ENCODE data around the genes GPR63, FBXL4 and LIN28B.

DNA sequence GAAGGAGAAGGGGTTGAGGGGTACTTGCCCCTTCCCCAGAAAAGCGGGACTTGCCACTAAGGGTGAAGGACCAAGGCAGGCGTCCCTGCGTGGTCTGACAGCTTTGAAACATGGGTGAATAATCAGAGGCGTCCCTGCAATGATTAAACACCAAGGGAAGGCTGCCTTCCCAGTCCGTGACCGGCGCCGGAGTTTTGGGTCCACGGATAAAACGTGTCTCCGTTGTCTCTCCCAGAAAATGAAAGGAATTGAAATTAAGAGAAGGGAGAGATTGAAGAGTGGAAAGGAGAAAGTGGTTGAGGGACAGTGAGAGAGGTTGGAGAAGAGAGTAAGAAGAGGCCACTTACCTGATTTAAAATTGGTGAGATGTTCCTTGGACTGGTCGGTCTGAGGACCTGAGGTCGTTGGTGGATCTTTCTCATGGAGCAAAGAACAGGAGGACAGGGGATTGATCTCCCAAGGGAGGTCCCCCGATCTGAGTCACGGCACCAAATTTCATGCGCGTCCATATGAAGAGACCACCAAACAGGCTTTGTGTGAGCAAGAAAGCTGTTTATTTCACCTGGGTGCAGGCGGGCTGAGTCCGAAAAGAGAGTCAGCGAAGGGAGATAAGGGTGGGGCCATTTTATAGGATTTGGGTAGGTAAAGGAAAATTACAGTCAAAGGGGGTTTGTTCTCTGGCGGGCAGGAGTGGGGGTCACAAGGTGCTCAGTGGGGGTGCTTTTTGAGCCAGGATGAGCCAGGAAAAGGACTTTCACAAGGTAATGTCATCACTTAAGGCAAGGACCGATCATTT is 415.6 kb upstream of the EPHA7 start:
- PRO-cap: no peak
- RAMPAGE, long total RNA, 4 experiments: no peak in any of the 4 experiments

DNA sequence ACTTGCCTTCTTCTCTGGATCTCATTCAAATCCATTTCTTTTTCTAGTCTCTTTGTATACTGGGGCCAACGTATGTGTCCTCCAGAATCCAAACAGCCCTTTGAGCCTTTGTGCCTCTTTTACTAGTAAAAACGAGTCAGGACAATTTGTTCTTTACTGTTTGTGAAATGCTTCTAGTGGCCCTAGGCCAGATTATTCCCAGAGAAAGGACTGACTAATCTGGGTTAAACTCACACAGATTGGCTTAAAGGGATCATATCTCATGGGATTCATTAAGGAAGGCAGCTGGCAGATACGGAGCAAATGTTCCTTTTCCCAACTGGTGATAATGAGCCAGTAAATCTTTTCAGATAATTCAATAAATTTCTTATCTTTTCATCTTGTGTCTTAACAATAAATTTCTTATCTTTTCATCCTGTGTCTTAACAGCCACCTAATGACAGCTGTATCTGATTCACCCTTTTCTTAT is 32.0 kb upstream of the MANEA start:
- PRO-cap: no peak
- RAMPAGE, long total RNA, 4 experiments: no peak in any of the 4 experiments

- PRO-cap: no peak
- RAMPAGE, long total RNA, 4 experiments: no peak in any of the 4 experiments
These were observed 181.0 kb downstream of the MANEA start for GRCh38 chr6:95758219-95758805.

GRCh38 chr6:96016054-96016537 is 322 bp downstream of the FUT9 start:
- PRO-cap: no peak
- RAMPAGE, long total RNA, 4 experiments: no peak in any of the 4 experiments

DNA sequence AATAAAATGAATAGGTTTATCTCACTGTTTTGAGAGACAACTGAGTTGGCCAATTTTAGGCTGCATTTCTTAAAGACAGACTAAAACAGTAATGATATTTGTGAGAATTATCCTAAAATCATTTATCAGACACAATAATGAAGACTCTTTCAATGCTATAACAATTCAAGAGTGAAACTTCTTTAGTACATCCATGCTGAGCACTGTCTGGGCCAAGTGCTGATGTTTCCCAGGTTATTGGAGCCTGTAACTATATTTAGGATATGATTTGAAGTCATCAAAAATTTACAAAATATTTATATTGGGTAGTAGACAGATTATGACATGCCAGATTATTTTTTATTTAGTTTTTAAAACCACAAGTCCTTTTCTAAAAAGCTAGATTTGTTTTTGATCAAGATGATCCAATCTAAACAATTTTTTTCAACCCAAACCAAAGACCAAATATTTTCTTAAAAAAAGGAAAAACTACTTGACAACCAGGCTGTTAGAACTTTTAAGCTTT is 45.2 kb downstream of the FHL5 start:
- PRO-cap: no peak
- RAMPAGE, long total RNA, 4 experiments: no peak in any of the 4 experiments

GRCh38 chr6:96694551-96695084 is 131.7 kb downstream of the FHL5 start:
- PRO-cap: no peak
- RAMPAGE, long total RNA, 4 experiments: no peak in any of the 4 experiments

DNA sequence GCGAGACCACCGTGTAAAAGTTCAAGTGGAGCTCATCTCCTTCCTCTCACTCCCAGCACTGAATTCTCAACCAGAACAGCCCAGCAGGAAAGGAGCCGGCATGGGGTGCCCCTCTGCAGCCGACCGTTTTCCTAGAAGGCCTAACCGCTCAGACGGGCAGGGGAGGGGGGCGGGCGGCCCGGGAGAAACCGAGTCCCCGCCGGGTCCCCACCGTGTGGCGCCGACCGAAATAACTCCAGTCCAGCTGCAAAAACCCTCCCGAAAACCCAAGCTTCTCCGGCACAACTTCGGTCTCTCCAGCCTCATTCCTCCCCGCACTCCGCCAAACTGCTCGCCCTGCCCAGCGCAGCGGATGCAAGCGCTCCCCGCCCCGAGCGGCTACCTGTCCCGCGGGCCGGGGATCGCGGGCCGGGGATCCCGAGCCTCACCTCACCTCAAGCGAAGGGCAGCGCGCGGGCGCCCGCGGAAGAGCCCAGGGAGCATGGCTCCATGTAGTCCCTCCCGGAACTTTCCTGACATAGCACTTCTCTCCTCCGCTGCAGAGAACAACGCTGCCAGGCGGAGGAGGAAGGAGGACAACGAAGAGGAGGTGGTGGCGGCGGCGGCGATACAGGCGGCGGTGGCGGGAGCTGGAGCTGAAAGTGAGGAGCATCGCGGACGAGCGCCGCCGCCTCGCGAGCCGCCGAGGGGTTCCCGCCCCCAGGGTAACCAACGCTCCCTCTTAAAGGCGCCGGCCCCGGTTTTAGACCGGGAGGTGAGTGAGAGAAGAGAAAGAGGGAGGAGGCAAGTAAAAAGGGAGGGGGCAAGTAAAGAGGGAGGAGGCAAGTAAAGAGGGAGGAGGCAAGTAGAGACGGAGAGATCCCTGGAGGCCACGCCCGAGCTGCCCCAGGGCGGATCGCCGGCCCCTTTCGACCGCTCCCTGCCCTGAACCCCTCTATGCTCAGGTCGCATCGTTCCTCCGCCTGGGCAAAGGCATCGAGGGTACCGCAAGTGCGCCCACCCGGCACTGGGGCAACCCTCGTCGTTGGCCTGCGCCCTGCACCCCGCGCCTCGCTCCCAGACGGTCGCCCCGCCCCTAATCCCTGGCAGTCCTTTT is at the start of gene GPR63:
TSS of gene GPR63 (minus strand) at position 643 of the 1,096 bp plus-strand sequence.
- PRO-cap: no peak
- RAMPAGE, long total RNA, 4 experiments: start-site peak on the minus strand in 3 of 4 experiments, centred at positions 635 to 662 of the sequence, 8 to 14 reads per replicate

DNA sequence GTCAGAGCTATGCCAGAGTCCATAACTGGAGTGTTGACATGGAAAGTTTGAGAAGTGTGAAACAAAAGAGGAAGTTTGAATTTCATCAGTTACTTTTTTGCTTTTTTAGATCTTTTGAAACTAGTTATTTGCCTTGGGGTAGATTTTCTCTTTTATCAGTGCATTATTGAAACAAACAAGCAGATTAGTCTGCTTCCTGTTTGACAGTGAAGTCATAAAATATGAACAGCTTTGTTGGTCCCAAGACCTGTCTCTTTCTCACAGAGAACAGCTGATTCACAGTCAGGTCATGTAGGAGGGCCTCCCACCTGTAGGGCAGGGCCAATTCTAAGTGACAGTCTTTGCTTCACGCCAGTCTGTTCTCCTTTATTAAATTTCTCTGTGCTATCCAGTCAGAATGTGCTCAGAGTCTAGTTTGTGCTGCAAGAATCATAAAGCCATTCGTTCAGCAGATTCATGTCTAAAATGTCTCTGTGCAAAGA is 125.2 kb downstream of the KLHL32 start:
- PRO-cap: no peak
- RAMPAGE, long total RNA, 4 experiments: no peak in any of the 4 experiments

DNA sequence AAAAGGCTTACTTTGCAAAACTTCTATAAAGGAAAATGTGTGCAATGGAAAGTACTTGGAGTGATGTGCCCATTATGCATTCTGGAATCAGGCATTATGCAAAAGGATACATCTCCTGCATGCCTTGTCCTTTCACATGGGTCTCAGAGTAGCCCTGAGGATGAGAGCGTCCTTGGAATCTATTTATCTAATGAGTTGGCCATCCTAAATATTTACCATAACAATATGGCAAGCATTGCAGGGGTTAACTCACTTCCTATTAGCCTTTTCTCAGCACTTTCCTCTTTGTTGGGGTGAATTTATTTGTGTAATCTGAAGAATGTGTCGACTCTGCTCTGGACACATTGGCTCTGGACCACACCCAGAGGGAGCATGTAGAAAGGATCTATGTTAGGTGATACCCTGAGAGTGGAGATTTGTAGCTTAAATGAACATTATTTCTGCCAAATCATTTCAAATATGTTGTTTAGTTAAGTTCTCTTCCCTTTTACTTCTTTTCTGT is 756.9 kb upstream of the MMS22L start:
- PRO-cap: no peak
- RAMPAGE, long total RNA, 4 experiments: no peak in any of the 4 experiments

DNA sequence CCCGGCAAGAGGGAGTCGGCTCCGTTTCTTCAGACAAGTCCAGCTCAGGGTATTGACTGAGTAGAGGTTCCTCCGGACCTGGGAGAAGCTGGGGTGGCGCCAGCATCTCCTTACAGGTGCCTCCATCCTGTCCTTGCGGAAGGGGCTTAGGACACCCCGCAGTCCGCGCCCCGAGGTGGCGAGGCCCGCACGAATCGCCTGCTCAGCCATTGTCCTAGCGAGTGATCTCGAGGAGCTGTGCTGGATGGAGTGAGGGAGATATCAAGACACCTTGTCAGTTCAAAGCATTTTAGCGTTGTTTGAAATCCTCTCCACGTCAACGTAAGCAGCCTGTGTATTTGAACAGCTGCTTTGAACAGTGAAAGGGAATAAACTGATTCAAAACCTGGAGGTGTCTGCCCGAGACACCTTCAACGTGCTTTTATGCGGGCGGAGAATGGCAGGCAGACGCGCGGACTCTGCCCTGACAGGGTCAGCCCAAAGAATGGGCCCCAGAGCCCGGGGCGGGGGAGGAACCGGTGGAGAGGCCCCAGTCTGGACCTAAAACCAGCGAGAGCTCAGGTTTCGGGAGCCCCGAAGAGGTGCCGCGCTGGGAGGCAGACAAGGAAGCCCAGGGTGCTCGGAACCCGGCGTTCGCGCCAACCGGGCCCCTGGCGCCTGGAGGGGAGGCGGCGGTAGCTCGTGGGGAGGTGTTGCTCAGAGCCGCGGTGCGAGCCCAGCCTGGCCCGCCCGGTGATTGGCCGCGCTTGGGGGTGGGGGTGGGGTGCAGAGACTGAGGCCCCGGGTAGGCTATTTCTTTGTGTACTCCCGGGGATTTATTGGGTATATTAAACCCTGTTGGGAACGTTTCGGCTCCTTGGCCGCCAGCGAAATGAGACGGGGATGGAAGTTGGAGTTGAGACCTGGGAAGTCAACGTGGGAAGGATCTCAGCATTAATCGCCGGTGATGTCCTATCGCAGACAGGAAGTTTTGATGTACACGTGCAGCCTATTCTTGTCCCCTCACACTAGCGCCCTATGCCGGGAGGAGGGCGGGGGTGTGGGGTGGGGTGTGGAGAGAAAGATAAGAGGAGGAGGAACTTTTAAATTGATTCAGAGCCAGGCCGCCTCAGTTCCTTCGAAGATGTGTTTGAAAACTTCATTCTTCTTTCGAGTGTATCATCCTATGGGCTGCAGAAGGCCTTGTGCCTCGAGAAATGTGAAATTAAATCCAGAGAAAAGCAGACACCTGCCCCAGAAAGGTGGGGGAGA is 2.9 kb upstream of the POU3F2 start:
- PRO-cap: no peak
- RAMPAGE, long total RNA, 4 experiments: no peak in any of the 4 experiments

DNA sequence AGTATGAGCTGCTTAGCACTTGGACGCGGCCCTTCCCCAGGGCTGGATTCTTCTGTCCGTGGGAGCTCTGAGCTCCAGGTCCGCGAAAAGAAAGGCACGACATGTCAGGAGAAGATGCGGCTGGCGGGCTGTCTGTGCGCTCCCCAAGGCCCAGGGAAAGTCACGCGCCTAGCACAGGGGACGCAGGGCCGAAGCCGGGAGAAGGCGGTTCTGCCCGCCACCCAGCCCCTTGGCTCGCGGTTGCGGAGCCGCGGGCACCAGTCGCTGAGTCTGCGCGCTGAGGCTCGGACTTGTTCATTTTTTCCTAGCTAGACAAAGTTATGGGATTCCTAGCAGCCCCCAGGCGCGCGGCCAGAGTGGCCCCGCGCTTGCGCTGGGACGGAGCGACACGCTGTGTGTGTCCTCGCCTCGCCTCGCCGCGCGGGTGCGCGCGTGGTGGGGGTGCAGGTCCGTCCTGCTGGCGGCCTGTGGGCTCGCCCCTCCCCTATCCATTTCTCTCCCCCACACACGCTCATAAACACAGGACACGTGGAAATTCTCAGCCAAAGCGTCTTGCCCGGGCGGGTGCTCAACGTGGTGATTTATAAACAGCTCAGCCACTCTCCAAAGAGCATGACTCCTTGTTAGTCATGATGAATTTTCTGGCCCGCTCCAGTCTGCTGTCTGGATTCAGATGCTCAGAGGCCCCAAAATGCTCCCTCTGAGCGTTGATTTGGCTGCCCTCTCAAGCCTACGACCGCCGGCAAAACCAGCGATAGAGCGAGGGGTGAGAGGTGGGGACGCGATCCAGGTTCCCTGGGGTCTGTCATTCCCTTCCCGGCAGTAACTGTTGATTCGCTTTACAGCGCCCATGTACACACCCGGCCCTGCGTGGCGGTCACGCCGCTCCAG is 1.8 kb upstream of the POU3F2 start:
- PRO-cap: bidirectional peak, plus-strand start at position 672 of the sequence, minus-strand start at position 426 of the sequence
- RAMPAGE, long total RNA, 4 experiments: no peak in any of the 4 experiments

DNA sequence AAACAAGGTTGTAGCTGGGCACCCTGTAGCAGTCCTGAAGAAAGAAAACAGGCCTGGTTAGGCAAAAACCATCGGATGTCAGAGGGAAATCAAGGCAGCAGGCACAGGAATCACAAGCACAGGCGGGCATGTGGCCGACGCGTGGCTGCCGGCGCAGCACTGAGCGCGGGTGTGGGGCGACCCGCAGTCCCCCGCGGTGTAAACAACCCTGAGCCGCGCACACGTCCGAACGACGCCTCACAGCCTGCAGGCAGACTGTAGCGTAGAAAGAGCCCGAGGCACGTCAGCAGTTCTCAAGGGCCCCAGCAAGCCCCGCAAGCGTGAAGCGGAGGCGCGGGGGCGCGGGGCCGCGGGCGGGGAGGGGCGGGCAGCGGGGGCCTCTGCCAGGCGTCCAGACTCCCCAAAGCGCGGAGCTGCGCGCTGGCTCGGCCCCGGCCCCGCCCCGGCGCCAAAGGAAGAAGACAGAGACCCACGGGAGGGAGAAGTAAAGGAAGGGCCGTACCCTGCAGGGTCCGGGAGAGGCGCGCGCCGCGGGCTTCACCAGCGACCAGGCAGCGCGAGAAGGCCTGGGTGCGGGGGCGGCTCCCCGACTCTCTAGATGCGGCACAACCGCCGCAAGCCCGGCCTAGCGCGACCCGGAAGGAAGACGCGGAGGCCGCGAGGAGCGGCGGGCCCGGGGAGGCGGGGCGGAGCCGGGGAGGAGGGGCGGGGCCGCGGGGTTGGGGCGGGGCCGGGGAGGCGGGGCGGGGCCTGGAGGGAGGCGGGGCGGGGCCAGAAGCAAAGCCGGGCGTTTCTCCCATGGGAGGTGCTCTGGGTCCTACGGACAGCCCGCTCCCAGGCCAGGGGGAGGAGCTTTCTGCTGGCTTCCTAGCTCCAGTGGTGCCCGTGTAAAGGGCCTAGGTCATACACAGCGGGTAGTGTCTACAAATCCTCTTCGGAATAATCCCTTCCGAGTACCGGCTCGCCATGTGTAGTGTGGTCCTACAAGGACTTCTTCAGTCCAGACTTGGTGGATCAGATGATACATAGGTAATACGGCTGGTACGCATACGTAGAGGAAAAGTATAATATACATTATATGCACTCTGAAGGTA is at the start of gene FBXL4:
TSS of gene FBXL4 (minus strand) at position 643 of the 1,094 bp plus-strand sequence.
- PRO-cap: bidirectional peak, plus-strand start at position 754 of the sequence, minus-strand start at position 637 of the sequence
- RAMPAGE, long total RNA, 4 experiments: start-site peak on the minus strand in 4 of 4 experiments, centred at positions 603 to 621 of the sequence, 187 to 485 reads per replicate

GRCh38 chr6:99550132-99550752 is 18.2 kb downstream of the CCNC start:
- PRO-cap: no peak
- RAMPAGE, long total RNA, 4 experiments: no peak in any of the 4 experiments

DNA sequence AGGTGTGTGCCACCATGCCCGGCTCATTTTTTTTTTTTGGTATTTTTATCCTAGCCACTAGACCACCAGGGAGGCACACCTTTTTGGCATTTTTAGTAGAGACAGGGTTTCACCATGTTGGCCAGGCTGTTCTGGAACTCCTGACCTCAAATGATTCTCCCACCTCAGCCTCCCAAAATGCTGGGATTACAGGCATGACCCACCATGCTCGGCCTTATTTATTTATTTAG is 157.9 kb downstream of the MCHR2 start:
- PRO-cap: no peak
- RAMPAGE, long total RNA, 4 experiments: no peak in any of the 4 experiments

GRCh38 chr6:99993212-99993466 is 884 bp downstream of the MCHR2 start:
- PRO-cap: no peak
- RAMPAGE, long total RNA, 4 experiments: no peak in any of the 4 experiments

GRCh38 chr6:100393300-100393924 is 71.3 kb downstream of the SIM1 start:
- PRO-cap: no peak
- RAMPAGE, long total RNA, 4 experiments: no peak in any of the 4 experiments

GRCh38 chr6:101392918-101393536 is 481 bp upstream of the GRIK2 start:
- PRO-cap: no peak
- RAMPAGE, long total RNA, 4 experiments: no peak in any of the 4 experiments

DNA sequence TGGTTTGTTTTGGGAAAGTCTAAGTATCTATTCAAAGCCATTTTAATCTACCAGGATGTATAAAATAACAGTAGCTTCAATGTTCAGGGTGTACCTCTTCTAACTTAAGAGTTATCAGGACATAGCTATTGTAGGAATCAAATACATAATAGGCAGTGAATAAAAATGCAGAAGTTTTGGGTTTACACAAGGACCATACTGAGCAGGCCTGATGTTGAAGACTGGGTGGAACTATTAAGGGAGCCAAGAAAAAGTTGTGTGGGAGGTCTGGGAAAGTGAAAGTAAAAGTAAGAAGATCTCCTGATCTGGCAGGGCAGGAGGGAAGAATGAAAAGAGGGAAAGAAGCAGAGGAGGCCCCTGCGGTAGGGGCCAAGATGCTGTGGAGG is 1184.0 kb downstream of the HACE1 start:
- PRO-cap: no peak
- RAMPAGE, long total RNA, 4 experiments: no peak in any of the 4 experiments

DNA sequence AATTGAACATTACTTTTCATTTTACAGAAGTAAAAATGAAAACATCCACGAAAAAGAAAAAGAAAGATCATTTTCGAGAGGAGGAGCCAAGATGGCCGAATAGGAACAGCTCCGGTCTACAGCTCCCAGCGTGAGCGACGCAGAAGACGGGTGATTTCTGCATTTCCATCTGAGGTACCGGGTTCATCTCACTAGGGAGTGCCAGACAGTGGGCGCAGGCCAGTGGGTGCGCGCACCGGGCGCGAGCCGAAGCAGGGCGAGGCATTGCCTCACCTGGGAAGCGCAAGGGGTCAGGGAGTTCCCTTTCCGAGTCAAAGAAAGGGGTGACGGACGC is 370.4 kb downstream of the HACE1 start:
- PRO-cap: no peak
- RAMPAGE, long total RNA, 4 experiments: no peak in any of the 4 experiments

GRCh38 chr6:104956488-104957827 is at the start of gene LIN28B:
TSS of gene LIN28B (plus strand) at chr6:104957107.
- PRO-cap: no peak
- RAMPAGE, long total RNA, 4 experiments: no peak in any of the 4 experiments

All from sigmoid colon (tissue), 4 donors.